ENCODE measurements around the gene RBM33.

DNA sequence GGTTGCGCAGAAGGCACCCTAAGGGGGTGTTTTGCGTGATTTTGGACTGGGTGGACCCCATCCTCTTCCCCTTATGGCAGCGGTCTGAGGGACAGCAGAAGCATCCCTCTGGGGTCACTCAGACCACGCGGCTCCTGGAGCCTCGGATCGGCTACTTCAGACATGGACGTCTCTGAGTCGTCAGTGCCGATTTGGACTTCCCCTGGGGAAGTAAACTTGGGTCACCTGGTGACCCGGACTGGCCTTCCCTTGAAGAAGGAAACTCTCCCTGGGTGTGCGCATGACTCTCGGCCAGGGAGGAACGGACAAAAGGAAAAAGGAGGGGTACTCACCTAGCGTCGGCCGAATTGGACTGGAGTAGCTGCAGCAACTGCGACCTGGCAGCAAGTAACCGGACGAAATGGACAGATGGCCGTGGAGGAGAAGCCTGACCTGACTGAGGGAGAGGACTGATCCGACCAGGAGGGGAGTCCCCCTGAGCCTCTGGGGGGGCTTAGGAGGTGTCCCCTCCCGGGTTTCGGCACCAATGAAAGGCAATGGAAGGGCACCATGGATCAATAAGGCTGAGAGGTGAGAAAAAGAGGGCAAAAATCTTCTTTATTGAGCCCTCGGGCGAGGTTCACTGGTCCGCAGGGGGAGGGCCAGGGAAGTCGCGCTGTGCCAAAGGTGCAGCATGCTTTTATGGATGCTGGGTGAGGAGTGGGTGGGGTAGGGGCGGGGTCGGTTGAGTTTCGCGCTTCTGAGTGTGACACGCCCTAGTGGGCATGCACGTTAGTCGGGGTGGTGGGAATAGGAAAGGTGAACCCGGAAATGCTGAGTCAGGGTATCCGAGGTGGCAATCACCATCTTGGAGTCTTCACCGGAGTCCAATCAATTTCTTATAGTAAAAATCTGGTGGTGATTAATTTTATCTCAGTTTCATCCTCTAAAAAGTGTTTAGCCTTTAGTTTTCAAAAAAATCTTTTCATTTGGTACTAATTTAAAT, 638.6 kb upstream of the DPP6 start:
- PRO-cap: no peak

DNA sequence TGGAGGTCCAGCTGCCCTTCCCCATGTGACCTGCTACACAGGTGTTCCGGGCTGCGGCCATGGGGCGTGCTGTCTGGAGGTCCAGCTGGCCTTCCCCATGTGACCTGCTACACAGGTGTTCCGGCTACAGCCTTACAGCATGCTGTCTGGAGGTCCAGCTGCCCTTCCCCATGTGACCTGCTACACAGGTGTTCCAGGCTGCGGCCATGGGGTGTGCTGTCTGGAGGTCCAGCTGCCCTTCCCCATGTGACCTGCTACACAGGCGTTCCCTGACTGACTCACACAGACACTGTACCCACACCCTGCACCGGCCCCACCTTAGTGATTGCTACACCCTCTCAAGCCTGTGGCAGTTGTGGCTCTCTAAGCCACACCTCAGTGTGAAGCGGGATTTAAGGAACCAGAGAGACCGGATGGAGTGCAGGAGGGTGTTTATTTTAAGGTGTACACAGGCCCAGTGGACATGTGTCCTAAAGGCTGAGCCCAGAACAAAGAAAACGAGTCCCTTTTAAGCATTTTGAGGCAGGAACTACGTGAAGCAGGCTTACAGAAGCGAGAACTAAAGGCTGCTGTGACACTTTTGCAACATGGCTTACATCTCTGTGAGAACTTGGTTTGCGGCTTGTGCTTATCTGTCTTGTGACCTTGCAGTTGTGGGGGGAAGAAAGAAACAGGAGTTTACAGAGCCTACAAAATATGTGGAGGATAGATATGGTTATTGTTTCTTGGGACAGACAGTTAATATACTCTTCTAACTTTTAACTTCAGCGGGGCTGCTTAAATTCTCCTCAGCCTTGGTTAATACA, 326.4 kb downstream of the PAXIP1 start:
- PRO-cap: no peak

- PRO-cap: no peak
These were observed 43.0 kb downstream of the PAXIP1 start for GRCh38 chr7:154960055-154960261.

DNA sequence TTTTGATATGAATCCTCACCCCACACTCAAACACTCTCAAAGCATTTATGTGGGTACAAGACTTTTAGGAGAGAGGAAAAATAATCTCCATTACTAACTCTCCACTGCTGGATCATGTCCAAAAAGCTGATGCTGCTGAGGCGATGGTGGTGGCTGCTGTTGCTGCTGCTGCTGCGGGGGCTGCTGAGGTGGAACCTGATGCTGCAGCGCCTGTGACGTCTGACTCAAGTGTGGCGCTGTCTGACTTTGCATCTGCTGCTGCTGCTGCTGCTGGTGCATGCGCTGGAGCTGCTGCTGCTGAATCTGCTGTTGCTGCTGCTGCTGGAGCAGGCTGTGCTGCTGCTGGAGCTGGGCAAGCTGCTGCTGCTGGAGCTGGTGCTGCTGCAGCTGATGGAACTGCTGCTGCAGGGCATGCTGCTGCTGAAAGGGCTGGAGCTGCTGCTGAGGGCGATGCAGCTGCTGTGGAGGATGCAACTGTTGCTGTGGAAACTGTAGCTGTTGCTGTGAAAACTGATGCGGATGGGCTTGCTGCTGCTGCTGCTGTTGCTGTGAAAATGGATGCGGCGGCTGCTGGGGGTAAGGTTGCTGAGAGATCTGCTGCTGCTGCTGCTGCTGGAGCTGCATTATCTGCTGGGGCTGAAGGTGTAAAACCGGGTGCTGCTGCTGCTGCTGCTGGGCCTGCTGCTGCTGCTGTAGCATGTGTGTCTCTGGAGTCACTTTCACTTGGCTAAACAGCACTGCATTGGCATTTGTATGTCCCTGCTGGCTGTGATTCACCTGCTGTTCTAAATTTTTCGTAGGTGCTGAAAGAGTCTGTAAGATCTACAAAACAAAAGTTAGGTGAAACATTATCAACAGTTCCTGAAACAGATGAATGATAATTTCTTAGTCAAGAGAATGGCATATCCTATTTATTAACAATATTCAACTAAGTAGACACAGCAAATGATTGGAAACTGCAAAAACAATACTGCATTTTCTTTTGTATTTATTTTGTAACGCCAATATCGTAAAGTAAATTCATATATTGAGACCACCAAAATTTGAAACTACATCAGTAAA, 34.3 kb downstream of the PAXIP1 start:
- PRO-cap: no peak

GRCh38 chr7:155071129-155071794, 1.1 kb downstream of the HTR5A start:
- PRO-cap: no peak

DNA sequence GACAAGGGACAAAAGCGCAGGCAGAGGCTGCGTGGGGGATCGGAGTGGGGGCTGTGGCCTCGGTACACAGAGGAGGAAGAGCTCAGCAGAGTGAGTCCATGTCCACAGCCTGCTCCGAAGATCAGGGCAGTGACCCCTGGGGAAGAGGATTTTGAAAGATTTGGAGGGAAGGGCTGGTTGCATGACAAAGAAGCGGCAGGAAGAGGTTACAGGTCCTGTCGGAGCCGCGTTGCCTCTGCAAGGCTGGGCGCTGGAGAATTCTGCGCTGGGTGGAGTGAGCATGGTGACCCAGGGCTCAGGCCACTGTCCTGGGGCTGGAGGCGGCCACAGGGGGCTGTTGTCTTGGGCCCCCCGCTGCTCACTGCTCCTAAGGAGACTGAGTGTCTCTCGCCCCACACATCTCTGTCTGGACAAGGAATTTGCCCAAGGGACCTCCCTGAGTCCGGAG, 69.8 kb upstream of the INSIG1 start:
- PRO-cap: no peak

GRCh38 chr7:155244126-155244483, 53.6 kb upstream of the INSIG1 start:
- PRO-cap: no peak

- PRO-cap: no peak
These were observed 53.1 kb upstream of the INSIG1 start for GRCh38 chr7:155244484-155245018.

DNA sequence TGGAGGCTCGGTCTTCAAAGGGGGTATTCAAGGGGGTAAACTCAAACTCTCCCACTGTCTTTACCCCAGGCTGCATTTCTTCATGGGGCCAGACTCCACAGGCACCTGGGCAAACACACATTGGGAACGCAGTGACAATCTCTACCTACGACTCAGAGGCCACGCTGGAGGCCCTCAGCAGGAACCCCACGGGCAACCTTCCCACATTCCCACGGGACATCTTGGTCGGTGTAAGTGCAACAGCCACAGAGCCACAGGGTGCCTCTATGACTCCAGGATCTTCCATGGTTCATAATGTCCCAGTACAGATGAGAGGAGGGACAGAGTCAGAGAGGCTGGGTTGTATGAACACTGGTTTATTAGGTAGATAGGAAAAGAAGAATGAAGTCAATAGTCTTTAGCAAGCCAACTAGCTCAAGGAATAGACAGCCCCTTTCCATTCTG, 2.1 kb upstream of the INSIG1 start:
- PRO-cap: no peak

DNA sequence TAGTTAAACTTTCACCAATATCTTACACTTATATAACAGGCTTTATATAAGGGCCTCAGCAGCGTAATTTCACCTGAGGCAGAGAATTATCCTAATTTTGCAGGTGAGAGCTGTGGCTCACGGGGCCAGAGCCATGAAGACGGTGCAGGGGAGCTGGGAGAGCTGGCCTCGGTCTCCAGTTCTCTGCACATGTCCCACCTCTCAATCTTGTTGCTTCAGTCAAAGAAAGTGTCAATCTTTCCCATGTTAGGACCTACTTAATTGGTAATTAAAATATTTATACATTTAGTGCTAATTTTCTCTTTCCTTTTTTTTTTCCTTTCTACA, 10.2 kb downstream of the INSIG1 start:
- PRO-cap: no peak

- PRO-cap: no peak
These were observed 37.1 kb downstream of the CNPY1 start for GRCh38 chr7:155509217-155509796.

DNA sequence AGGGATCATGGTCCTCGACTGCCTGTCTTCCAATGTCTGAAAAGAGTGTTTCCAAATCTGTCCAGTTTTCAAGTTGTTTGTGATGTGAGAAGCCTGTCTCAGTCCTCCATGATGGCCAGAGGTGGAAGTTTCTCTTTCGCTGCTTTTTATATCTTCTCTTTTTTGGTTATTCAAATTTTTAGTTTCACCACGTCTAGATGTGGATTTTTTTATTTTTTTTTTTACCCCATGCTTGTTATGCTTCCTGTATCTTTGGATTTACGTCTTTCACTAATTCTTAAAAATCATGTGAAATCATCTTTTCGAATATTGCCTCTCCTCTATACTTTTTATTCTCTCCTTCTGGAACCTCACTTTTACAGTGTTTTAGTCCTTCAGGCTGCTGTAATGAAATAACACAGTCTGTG, 6.0 kb upstream of the RBM33 start:
- PRO-cap: no peak

- PRO-cap: bidirectional peak, plus-strand start at chr7:155644697, minus-strand start at chr7:155644386
These were observed at the start of gene RBM33 for GRCh38 chr7:155643864-155644981. TSS of gene RBM33 (plus strand) at chr7:155644661.

DNA sequence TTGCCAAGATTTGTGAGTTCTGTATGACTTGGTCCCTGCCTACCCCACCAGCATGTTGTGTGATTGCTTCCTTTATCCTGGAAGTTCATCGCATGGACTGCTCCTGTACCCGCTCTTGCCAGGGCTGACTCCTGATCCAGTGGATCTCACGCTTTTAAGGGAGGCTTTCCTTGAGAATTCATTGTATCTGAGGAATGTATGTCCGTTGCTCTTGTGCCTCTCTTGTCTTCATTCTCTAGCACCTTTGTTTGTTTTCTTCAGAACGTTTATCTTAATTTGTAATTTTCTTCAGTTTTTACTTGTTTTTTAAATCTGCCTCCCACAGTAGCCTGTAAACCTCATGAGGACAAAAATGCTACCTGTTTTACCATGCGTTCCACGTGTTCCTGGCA, 2.0 kb downstream of the RBM33 start:
- PRO-cap: no peak

DNA sequence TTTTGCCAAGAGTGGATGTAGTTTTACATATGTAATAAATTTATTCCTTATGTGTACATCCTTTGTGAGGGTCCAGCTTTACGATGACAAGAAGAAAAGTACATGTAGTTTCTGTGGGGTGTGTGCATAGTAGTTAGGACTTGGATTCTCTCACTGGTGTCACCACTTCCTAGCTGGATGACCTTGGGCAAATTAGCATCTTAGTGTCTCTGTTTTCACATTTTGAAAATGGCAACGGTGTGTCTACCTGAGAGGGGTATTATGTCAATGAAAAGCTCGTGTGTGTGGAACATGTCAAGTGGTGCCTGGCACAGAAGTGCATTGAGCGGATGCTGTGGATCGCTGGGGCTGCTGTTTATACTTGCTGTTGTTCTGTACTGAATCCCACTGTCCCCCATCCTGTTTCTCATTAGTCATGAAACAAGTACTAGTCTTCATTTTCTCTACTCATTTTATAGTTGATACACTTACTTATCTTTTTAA, 26.0 kb downstream of the RBM33 start:
- PRO-cap: no peak

DNA sequence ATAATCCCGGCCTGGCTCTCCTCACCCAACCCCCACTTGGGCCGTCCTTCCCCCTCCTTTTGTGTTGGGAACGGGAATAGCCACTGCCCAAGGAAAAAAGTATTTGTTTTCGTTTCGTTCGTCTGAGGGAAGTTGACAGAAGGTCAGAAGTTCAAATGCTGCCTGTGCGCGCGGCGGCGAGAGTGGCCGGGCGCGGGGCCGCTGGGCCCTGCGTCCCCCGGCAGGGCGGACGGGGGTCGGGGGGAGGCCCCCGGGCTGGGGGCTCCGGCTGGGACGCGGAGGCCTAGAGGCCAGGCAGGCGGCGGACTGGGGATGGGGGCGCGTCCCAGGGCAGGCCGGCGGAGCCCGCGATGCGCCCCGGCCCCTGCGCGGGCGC, 2.7 kb downstream of the SHH start:
- PRO-cap: no peak

DNA sequence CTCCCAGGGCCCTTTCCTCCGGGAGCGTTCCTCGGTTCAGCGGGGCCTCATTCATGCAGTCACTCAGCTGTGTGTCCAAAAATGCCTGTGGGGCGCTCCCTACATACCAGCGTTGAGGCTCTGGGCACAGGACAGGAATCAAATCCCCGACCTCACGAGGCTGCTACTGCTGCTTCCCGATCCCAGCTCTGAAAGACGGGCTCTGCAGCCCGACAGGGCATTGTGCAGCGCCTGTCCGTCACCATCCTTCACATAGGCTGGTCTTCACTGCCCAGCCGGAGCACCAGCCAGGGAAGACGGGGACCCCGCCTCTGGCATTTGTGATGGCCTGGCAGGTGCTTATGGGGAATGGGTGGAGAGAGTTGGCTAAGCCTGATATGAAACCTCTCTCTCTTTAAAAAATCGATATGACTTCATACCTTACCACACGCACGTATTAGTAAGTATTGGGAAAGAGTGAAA, 110.0 kb upstream of the SHH start:
- PRO-cap: no peak

DNA sequence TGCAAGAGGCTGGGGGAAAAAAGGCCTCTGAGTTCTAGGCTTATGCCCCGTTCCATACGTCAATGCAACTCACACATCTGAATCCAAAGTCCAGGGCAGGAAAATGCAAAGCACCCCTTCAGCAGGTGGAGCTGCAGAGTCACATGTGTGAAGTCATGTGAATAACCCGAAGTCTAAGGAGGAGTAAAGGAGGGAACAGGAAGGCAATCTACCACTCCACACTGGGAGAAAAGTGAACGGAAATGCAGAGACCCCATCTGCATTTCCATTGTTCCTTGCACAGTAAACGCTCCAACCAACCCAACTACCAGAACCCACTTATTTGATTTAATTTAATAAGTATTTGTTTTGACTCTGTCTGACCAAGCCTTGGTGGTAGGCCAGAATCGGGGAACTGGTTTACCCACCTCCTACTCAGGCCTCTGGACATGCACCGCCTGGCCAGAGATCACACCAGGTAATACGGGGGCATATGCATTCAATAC, 95.4 kb upstream of the RNF32 start:
- PRO-cap: no peak

- PRO-cap: no peak
These were observed 116.6 kb downstream of the LMBR1 start for GRCh38 chr7:156776200-156776883.

GRCh38 chr7:156948641-156949289, 747 bp upstream of the NOM1 start:
- PRO-cap: no peak

All from colic lymph node (tissue), 1 donor.